Sciatic nerve (tissue), 1 donor: ENCODE measurements around a stretch of chr12.

DNA sequence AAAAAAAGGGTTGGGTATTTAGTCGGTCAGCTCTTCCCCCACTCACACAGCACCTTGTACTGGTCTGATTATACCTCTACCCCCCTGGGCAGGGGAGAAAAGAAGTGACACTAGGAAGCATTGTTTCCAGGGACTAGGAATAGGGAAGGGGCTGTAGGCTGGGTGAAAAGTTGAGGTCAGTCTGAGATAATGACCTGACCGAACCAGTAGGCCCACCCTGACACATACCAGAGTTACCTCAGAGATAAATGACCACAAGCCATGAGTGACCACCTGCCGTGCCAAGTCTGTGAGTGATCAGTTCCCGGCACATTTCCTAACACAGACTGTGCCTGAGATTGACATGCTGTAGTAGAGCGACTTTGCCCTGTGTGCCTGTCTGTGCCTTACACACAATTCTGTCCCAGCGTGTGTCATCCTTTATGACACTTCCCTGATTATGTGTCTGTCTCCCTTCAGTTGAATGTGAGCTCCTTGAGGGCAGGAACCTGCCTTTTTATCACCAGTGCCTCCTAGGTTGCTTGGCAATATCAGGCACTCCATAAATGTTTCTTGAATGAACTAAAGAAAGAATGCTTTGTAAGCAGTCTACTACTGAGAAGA is 9.8 kb upstream of the SSPN start:
- PRO-cap = no peak

DNA sequence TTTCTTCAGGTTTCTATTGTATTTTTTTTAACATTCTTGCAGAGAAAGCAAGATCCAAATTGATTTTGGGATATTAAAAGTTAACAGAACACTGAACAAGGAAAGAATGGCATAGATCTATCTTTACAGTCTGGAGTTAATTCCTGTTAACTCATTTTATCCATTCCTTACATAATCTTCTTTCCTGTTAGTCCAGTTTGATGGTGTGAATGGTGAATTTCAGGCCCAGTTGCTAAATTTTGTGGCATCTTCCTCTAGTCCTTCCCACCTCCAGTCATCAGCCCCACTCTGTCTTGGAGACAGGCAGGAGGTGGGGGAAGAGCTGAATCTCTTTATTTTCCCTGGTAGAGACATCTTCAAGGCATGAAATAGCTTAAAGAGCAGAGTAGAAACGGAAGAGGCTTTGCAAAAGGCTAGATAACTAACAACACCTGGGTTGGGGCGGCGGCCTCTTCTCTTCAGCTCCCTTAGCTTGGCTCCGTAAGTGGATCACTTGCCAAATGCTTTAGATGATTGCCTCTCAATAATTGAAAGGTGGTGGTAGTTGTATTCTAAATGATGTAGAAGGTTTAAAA is 35.9 kb downstream of the SSPN start:
- PRO-cap = no peak

DNA sequence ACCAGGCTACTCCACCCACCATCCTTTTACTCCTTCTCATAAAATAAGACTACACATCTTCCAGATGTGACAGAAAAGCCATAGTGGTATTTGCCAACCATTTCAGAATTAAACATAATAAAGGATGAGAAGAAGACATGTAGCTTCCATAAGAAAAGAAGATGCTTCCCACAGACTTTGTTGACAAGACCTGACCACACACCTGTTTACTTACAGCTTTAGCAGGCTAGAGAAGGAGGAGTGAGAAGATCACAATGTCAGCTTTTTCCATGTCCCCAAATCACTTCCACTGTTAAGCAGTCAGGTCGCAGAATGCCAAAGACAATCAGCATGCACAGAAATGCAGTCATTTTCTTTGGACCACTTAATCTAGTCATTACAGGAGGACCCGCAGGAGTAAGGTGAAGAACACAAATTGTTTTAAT is 314.9 kb downstream of the SSPN start:
- PRO-cap = no peak

DNA sequence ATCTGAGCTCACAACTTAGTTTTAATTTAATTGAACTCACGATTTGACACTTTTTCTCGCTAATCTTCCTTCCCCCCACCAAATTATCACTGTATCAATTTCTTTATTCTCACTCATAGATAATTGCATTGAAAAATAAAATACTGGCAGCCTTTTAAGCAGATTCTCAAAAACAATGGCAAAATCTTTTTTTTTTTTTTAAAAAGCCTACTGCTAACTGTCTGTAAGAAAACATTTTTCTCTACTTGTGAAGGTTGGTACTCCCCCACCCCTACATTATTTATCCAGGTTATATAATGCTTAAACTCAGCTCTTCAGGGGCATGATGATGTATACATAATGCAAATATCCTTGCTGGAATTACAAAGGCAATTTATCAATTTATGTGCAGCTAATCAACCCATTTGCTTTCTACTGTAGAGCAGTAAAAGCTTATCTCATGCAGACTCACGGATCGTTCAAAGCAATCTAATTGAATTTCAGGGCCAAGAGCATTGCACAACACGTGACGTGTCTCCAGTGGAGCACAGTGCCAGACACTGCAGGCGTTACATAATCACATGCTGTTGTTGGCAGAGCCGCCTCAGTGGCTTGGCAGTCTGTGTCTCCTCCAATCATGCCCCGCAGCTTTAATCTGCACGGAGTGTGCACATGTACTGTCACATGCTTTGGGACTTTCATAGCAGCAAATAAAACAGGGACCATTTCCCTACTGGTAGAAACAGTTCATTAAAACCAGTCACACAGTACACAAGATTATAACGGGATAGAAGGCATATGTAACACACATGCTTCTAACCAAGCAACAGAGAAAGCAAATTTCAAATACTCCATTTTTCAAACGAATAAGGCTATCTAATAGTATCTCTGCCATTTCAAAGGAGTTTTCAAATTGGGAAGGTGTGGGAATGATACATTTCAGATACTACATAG is 309.4 kb downstream of the ITPR2 start:
- PRO-cap = no peak

GRCh38 chr12:26596813-26597234 is 236.2 kb downstream of the ITPR2 start:
- PRO-cap = no peak

DNA sequence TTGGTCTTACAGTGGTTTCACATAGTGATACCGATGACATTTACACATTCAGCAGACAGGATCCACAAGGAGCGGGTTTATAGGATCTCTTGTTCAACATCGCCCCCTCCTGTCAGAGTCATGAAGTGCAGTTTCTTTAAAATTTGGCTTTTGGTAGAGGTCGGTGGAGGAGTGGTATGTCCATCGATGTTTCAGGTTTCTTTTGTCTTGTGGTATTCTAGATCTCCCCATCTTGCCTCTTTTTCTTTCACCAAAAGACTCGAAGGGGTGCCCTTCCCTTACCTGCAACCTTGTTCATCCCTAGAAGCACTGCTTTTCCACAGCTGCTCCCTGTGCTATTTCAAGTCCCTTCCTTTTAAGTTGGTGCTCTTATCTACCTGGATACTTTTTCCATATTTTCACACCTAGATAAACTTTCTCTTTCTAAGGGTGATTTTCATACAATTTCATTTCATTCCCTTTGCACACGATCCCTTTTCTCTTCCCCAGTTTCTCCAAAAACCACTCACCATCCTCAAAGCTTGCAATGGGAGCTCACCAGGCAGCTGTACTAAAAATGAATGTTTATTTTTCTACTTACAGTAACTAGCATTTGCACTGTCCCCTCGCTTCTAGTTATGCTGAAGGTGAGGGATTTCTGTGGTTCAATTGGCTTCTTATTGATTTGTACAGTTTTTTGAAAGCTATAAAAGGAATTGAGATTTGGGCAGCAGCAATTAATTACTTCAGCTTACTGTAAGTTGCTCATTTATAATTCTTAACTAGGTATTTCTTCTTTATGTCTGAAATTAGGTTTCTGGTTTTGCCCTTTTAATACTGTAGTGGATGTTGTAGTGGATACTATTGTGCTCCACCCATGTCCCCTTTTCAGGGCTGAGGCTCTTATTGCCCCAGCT is 181.1 kb downstream of the ITPR2 start:
- PRO-cap = no peak

GRCh38 chr12:26736942-26737421 is 96.0 kb downstream of the ITPR2 start:
- PRO-cap = no peak

DNA sequence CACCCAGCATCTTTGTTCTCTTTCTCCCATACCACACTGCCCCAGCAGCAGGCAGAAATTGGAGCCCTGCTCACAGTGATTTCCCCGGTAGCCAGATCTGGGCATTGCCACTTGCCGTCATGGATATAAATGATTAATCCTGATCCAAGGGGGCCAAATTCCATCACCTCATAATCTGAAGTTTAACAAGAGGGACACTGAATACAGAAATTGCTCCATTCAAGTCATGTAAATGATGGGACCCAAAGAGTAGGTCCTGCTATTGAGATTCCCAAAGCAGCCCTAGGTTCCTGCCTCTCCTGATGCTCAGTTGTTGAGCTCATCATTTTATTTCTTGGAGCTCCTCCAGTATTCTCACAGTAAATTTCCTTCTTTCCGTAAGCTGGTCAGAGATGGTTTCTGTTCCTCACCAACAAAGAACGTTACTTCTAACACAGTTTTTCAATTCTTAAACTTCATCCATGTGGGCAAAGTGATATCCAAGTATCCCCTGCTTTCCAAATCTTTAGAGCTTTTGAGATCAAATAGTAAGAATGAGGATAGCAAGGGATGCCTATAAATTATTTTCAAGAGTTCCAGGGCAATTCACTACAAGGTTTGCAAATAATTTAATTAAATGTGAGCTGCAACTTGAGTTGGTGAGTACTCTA is 11.7 kb downstream of the ITPR2 start:
- PRO-cap = no peak

GRCh38 chr12:26935853-26936394 is 1.9 kb downstream of the INTS13 start:
- PRO-cap = no peak

DNA sequence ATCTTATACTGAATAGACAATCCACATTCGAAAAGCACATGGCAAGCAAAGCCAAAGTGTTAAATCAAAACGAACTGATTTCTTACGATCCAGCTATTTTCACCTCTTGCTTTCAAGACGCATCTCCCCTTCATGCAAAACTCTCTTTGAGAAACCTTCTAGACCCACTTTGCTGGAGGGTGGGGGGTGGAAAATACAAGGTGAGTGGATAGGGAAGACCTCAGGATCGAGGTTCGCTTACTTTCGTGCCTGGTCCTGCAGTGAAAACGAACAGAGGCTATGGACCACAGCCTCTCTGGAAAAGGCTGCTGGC is 270 bp downstream of the INTS13 start:
- PRO-cap = no peak

DNA sequence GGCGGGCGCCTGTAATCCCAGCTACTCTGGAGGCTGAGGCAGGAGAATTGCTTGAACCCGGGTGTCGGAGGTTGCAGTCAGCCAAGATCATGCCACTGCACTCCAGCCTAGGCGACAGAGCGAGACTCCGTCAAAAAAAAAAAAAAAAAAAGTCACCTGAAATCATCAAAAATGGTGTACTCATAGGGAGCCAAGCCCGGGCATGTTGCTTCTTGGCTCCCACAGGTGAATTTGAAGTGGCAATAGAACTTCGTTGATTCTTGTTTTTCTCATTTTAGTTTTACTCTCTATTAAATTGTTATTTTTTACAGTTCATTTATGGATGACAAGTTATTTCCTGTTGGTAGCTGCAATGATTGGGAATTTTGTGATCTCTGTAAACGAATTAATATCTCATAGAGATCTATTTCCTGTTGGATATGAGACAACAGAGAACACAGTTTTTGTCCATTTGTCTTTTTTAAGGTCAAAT is 1.3 kb downstream of the TM7SF3 start:
- PRO-cap = no peak

DNA sequence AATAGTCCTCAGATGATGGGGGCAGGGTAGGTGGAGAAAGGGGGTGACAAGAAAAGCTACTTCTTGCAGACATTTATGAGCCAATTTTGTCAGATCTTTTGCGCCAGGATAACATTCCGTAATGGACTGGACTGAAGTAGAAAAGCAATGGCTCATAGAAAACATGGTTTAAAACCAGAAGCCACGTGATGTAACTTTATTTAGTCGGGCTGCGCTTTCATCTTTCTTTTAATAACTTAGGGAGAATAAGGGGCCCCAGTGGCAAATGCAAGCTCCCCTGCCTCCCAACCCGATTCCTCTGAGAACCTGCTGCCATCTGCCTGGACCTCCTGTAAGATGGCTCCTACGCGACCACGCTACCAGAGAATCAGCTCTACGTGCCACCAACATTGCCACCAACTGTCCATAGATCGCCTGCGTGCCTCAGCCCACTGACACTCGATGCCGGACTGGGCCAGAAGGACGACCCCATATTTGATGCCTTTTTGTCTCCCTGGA is 794 bp upstream of the KLHL42 start:
- PRO-cap = bidirectional peak, plus-strand start at position 434 of the sequence, minus-strand start at position 443 of the sequence

GRCh38 chr12:27781016-27781504 is 1.0 kb upstream of the MANSC4 start:
- PRO-cap = no peak

DNA sequence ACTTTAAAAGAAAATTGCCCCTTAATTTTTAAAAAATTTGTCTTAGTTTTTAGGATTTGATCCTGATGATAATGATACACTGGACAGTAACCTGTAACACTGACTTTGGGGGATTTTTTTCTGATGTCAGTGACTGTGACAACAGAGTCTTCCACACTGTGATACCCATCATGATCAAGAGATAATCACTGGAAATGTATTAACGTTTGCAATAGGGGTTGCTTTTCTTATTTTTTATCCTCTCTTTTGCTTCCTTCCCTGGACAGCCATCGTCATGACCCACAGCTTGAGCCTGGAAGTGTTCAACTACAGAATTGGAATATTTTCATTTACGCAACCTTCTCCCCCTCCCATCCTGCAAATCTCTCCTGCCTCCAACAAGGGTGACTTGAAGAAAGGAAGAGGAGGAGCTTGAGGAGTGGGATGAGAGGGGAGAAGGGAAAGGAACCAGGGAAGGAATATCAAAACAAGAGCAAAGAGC is 1.5 kb upstream of the MANSC4 start:
- PRO-cap = no peak

DNA sequence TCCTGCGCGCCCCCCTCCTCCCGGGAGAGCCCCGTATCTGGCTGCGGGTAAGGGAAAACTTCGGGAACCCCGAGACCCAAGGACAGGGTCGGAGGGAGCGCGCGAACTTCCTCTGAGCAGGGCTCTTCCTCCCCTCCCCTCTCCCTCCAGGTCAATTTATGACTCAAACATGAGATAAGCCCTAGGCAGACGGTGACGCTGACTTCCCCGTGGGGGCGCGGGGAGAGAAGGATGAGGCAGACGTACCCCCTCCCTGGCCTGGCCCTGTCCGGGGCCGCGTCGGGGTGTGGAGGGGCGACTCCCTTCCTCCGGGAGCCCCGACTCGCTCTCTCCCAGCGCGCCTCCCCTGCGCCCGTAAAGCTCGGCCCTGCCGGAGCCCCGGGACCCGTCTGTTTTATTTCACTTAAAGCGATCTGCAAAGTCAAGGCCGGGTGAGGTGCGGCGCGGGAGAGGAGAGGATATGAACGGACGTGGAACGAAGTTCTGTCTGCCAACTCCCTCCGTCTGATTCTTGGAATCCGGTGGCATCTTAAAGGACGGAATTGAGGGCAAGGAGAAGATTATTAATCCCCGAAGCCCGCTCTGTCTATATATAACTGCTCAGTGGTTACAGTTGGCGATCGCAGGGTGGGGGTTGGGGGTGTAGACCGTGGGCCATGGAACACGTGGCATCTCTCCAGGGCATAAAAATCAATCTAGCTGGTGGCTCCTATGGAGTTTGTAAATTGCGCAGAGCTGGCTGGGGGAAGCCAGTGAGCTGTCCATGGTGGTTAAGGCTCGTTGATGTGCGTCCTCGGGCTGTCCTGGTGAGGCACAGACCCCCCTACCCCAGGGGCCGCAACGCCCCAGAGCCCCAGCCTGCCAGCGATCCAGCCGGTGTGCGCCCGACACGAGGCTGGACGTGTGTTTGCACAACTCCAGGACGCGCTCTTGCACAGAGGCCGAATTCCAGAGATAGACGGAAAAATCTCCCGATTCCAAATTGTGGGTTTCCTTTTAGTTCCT is 2.9 kb upstream of the PTHLH start:
- PRO-cap = no peak

- PRO-cap = no peak
These were observed 70.5 kb downstream of the CCDC91 start for GRCh38 chr12:28260504-28261307.

DNA sequence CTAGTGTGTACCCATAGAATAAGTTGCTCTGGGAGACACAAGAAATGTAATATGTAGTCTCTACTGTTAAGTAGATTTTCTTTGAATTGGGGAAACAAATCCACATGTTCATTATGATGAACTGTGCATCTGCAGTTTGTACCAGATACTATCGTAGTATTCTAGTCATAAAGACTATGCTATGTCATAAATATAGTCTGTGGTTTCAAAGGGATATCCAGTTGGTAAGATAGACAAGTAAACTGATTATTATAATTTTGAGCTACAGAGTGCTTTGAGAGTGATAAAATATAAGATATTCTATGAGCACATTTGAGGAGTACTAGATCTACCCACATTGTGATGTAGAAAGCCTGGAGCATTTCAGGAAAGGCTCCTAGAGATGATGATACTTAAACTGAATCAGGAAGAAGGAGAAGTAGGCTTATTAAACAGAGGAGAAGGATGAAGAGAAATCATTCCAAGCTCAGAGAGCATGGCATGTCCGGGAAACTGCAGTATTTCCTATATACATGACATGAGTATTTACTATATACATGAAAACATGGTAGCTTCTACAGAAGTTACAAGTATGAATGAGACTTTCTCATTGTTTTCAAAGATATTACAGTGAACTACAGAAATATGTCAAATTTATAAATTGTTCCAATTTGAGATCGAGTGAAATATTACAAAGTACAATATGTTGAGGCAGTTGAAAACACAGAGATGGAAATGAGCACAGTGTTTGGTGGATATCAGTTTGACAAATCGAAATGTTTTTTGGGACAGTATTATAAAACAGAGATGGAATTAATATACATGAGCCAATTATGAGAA is 272.5 kb downstream of the CCDC91 start:
- PRO-cap = no peak

DNA sequence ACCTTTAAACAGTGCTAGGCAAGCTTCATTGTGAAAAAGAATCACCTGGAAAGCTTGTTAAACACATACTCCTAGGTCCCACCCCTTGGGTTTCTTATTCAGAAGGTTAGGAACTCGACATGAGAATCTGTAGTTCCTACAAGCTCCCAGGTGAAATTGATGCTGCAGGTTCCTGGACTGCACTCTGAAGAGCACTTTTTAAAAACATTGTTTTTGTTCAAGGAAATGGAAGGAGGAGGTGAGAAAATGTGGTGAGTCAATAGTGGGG is 450.1 kb downstream of the CCDC91 start:
- PRO-cap = no peak

- PRO-cap = no peak
These were observed 378.7 kb upstream of the FAR2 start for GRCh38 chr12:28770313-28770811.

DNA sequence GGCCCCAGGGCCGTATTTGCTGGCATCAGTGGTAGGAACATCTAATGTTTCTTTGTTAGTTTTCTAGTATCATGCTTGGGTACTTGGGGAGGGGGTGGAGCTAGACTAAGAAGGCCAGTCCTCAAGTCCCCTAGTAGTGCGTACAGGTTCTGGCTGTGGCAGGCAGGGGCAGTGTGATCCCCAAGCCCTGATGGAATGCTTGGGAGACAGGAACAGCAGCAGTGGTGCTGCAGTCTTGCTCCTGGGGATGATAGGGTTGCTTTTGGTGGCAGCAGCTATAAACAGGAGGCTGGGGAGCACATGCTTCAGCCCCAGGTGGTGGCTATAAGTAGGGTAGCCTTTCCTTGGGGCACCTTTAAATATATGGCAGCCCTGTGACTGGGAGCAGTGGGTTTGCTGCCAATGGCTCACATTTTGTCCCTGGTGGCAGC is 36.7 kb upstream of the FAR2 start:
- PRO-cap = no peak